Ascending aorta (tissue), 1 donor: ENCODE measurements around a stretch of chr17.

DNA sequence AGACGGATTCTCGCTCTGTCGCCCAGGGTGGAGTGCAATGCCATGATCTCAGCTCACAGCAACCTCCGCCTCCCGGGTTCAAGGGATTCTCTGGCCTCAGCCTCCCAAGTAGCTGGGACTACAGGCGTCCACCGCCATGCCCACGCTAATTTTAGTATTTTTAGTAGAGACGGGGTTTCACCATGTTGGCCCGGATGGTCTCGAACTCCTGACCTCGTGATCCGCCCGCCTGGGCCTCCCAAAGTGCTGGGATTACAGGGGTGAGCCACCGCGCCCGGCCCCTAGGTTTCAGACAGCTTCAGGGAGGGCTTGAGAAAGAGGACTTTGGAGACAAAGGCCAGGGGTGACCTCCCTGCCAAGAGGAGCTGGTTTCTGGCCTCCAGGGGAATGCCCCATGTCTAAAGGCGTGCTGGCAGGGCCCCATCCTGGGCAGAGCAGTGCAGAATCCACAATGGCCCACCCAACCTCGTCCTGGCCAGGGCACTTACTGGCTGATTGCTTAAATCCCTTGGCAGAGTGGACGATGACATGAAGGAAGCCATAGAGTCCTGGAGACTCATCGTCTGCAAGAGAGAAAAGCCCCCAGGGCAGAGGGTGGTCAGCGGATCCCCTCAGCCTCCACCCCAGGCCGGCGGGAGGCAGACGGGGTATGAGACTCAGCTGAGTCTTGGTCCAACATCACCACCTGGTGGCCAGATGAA lies 58.8 kb downstream of the TIMM22 start:
- PRO-cap = no peak

DNA sequence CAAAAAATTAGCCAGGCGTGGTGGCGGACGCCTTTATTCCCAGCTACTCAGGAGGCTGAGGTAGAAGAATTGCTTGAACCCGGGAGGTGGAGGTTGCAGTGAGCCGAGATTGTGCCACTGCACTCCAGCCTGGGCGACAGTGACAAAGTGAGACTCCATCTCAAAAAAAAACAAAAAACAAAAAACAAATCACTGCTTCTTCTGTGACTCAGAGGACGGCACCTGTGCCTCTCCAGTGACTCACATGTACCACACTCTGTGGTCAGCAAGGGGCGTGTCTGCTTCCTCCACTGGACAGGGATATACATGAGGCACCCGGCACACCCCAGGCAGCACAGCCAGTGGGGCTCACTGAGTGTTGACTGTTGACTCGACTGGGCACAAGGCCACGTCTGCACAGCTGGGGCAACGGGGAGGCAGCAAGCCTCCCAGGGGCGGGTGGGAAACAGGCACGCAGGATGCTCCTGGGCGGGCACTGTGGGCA lies 63.9 kb downstream of the TIMM22 start:
- PRO-cap = no peak

DNA sequence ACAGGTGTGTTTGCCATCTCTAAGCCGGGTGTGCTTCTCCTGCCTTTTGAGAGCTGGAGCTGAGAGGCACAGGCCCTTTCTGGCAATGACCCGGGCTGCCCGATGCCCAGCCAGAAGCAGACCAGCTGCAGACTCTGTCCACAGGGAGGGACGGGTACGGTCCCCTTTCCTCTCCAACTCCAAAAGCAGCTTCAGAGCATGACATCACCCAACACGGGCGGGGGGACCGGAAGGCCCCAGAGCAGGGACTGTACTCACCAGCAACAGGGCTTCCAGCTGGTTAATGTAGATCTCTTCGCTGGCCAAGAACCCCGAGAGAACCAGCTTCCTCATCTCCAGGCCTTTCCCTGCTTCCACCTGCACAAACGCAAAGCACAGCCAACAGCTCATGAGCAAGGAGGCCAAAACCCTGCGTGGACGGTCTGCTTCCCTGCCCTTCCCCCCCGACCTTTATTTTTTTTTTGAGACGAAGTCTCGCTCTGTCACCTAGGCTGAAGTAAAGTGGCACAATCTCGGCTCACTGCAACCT lies 79.3 kb downstream of the ABR start:
- PRO-cap = no peak

DNA sequence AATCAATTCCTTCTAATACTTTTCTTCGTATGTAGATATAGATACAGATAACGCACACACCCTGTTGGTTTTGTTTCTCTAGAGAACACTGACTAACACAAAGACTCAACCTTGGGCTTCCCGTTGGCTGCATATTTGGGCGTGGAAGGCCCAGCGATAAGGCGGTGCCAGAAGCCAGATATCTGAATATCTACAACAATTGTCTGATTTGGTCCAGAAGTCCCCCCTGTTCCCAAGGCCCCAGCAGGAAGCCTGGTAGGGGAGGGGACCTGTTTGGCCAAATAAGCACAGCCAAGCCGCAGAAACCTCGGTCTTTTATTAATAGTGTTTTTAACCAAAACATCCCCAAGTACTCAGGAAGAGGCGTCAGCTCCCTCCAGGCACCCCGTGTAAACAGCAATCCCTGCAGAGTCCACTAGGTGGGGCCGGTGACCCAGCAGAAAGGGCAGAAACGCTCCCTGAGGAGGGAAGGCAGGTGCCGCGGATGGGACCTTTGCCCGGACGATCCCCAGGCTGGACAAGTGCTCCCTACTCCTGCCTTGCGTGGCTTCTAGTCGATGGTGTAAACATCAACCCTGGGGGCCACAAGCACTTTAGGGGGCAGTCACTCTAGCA lies 57.0 kb downstream of the ABR start:
- PRO-cap = unidirectional peak, minus-strand start at position 391 of the sequence

DNA sequence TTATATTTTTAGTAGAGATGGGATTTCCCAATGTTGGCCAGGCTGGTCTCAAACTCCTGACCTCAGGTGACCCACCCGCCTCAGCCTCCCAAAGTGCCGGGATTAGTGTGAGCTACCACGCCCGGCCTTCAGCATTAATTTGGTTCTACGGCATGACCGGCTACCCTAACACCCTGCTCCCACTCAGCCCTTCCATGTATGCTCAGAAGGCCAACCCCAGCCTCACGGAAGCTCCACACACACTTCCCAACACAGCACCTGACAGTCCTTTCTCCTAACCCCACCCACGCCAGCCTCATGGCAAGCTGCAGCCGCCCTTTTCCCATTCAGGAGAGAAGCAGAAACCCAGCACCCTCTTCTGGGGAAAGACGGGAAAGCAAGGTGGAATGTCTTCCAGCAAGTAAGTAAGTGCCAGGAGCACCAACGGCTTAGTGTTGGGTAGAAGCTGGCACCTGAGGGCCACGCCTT lies 32.2 kb downstream of the ABR start:
- PRO-cap = no peak

DNA sequence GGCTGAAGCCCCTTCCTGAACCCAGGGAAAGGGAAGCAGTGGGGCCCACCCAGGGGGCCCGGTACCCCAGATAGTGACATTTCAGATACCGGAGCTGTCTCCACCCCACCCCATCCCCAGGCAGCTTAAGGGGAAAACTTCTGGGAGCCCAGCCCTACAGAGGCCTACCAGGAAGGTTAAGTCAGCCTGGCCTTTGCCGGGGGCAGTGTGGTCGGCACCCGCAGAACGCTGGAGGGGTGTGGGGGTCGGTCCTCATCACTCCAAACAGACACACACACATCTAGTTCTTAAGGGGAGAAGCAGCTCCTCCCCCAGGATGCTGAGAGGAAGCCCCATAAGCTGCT lies 1.1 kb upstream of the ABR start:
- PRO-cap = no peak

- PRO-cap = bidirectional peak, plus-strand start at chr17:1189126, minus-strand start at chr17:1188931
These were observed 9.1 kb upstream of the ABR start for GRCh38 chr17:1188505-1189715.

DNA sequence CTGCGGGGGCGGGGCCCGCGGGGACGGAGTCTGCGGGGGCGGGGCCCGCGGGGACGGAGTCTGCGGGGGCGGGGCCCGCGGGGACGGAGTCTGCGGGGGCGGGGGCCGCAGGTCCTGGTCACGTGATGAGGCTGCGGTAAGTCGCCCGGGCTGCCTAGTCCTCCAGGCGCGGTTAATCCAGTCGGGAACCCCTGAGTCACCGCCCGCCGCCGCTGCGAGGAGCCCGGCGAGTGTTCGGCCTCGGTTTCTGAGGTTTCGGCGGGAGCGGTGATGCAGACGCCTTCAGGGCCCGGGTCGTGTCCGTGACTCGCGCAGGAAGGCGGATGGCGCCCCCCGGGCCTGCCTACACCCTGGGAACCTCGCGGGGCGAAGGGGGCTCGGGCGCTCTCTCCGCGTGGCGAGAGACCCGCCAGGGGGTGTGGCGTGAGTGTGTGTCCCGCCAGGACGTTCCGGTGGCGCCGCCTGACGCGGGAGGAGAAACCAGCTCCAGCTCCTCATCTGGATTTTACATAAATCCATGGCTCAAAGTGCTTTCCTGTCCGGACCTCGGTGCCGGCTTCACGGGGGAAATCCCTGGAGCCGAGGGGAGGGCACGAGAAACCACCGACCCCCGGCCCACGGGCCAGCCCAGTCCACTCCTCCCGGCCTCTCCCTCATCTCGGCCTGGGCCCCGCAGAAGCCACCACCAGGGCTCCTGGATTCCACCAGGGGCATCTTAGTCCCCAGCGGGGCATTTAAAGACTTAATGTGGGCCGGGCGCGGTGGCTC lies 23.8 kb upstream of the ABR start:
- PRO-cap = no peak

DNA sequence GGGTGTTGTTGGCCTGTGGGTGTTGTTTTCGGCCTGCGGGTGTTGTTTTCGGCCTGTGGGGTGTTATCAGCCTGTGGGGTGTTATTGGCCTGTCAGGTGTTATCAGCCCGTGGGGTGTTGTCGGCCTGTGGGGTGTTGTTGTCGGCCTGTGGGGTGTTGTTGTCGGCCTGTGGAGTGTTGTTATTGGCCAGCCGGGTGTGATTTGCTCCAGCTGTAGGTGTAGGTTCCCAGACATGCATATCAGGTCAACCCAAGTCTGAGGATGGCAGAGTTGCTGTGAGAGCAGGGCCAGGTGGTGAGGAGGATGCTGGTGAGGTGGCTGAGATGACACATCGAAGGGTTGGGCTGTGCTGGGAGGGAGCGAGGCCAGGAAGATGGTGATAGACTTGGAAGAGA lies 7.2 kb downstream of the TRARG1 start:
- PRO-cap = no peak

- PRO-cap = no peak
These were observed 33.9 kb downstream of the TRARG1 start for GRCh38 chr17:1313328-1313804.

- PRO-cap = no peak
These were observed 44.8 kb downstream of the TRARG1 start for GRCh38 chr17:1324109-1324738.

DNA sequence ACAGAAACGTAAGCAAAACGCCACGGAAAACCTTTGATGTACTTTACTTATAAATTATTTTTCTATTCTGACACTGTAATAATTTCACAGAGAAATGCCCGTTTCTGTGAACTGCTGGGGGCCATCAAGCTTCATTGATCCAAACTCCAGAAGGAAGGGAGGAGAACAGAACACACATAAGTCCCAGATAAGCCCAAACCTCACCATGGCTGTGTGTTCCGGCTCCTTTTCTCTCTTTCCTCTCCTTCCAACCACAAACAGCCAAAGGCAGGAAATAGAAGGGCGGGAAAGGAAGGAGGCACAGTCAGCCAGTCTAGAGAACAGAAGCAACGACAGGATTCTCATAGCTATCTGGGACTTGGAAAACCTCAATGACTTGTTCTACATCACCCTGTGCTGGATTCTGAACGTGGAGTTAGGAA lies 9.1 kb downstream of the CRK start:
- PRO-cap = no peak

- PRO-cap = unidirectional peak, minus-strand start at chr17:1460483
These were observed 4.2 kb upstream of the CRK start for GRCh38 chr17:1460134-1460749.

- PRO-cap = no peak
These were observed 1.8 kb upstream of the MYO1C start for GRCh38 chr17:1494108-1494857.

DNA sequence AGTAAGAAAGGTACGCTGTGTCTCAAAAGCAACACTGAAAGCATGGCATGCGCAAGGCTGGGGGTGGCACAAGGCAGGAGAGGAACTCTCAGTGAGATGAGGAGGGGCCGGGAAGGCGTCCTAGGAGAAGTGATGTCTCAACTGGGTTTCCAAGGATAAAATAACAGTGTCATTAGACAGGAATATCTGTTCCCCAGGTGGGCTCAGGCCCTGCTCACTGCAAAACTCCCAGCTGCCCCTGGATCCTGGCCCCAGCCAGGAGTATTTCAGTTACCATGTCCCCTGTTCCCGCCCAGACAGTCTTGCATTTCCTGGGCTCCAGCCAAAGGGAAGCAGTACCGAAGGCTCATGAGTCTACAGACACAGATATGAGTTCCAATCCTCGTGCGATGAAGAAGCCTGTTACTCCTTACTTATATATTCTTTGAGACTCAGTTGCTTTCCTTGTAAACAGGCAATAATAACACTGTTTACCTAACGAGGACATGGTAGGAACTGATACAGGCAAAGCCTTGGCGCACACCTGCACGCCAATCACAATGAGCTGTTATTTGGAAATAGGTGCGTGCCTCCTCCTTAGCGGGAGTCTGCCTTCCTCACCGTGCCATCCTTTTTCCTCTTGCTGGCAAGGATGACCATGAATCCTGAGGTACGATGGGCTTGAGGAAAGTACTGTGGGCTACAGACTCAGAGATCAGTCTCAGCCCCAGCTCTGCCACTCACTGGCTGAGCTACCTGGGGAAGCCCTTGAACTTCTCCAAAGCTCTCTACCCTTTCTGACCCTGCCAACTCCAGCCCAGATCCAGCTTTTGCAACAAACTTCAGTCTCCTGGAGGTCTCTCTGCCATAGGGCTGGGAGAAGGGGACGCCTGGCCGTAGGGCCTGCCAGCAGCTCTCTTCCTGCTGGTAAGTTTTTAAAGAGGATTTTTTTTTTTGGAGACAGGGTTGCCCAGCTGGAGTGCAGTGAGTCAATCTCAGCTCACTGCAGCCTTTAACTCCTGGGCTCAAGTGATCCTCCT lies 11.9 kb downstream of the INPP5K start:
- PRO-cap = no peak

GRCh38 chr17:1545199-1545945 lies 17.2 kb downstream of the PITPNA start:
- PRO-cap = no peak

DNA sequence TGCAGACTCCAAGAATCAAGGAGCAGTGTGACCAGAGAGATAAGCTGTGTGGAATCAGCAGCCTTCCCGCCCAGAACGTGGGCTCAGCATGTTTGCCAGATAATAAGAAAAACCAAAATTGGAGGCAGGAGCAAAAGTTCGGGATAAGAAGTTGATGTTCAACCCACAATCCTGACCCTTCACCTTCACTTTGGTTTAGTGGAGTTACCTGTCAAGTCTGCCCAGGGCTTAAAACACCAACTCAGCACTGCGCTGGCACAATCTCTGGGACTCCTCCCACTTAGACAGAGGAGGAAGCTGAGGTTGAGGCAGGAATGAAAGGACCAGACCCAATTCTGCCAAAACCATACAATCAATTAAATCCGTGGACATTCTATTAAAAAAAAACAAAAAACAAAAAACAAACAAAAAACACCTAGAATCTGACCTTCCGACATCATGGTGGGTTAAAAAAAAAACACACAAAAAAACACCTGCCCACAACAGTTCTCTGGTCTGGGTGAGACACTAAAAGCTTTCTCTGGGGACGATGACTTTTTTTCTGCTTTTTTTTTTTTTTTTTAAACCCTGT lies 2.9 kb downstream of the SLC43A2 start:
- PRO-cap = no peak

- PRO-cap = no peak
These were observed 2.3 kb downstream of the SLC43A2 start for GRCh38 chr17:1626199-1626898.

DNA sequence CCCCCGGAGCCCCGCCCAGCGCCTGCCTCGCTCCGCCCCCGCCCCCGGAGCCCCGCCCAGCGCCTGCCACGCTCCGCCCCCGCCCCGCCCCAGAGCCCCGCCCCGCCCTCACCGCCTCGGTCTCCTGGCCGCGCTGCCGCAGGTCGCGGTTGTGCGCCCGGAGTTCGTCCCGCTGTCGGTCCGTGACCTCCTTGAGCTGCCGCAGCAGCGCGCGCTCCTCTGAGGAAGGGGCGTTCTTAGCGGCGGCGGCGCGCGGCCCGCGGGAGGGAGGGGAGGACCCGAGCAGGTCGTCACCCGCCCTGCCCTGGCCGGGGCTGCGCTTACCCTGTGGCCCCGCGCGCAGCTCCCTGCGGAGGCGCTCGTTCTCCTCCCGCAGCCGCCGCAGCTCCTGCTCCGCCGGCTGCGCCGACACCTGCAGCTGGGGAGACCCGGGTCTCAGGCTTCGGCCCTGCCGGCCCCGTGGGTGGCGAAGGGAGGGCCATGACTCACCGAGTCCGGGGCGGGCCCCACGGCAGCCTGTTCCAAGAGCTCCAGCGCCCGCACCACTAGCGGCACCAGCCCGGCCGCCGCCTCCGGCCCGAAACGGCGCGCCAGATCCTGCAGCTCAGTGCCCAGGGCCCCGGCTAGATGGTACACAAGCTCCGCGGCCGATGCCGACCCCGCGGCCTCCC lies 443 bp downstream of the RILP start:
- PRO-cap = bidirectional peak, plus-strand start at position 149 of the sequence, minus-strand start outside the sequence

- PRO-cap = no peak
These were observed 14.7 kb downstream of the PRPF8 start for GRCh38 chr17:1669877-1670501.